Neural cell (in vitro differentiated cells): ENCODE measurements around a stretch of chr6.

- RAMPAGE, long total RNA, result no peak
These were observed 335.5 kb downstream of the NRN1 start for GRCh38 chr6:5671037-5671740.

- RAMPAGE, long total RNA, result no peak
These were observed 305.5 kb downstream of the NRN1 start for GRCh38 chr6:5701084-5701772.

DNA sequence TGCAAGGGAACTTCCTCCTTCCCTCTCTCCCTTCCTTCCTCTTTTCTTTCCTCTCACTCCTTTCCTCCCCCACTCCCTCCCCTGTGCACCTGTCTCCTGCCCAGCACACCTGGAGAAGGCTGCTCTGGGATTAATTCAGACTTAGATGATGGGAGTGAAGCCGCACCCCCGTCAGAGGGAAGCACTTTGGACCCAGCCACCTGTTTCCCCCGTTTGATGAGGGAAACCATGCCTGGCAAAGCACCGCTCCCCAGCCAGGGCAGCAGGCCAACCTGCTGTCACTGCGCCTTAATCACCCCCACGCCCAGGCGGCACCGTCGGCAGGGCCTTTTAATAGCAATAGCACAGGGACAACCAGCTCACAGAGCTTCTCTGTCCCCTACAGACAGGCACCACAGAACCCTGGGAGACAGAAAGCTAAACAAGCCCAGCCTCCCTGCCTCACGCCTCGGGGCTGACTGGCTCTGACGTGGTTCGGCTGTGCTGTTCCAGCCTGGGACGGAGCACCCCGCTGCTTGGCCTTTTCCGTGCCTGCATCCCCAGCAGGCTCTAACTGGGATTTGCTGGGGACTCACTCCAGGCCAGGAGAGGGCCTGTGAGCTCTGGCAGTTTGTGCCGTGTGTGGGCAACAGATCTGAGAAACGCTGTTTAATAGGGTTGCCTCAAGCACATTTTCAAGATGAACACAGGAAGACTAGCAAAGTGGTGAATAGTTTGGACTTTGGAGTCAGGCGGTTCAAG is 223.9 kb downstream of the NRN1 start:
- RAMPAGE, long total RNA, result no peak

GRCh38 chr6:6006053-6006285 is 756 bp downstream of the NRN1 start:
- RAMPAGE, long total RNA, result no peak

DNA sequence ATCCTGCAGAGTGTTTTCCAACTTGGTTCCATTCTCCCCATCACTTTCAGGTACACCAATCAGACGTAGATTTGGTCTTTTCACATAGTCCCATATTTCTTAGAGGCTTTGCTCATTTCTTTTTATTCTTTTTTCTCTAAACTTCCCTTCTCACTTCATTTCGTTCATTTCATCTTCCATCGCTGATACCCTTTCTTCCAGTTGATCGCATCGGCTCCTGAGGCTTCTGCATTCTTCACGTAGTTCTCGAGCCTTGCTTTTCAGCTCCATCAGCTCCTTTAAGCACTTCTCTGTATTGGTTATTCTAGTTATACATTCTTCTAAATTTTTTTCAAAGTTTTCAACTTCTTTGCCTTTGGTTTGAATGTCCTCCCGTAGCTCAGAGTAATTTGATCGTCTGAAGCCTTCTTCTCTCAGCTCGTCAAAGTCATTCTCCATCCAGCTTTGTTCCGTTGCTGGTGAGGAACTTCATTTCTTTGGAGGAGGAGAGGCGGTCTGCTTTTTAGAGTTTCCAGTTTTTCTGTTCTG is 21.1 kb downstream of the F13A1 start:
- RAMPAGE, long total RNA, result no peak

DNA sequence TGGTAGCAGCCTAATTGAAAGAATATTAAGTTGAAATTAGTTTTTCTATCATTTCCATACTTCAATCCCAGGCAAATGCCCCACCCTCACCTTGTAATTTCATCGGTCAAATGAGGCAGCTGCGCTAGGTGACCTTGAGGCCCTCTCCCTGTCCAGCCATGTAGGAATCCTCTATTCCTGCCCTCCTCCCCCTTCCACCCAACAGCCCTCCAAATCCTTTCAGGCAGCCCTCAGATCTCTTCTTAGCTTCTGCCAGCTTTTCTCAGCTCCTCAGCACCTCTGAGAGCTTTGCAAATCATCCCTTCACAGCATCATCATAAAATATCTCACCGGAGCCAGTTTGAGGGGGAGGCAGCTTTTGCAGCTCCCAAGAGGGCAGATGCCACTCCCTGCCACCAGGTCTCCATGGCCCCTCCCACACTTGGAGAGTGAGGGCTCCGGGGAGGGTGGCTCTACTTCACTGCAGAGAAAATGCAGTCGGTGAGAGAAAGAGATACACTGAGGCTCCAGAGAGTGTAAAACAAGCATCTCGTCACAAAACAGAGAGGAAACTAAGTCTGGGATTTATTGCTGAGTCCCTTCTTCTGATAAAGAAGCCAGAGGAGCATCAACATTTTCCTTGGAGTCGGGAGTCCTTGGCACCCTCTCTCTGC is 70.3 kb upstream of the F13A1 start:
- RAMPAGE, long total RNA, result no peak

- RAMPAGE, long total RNA, result no peak
These were observed 24.0 kb downstream of the LY86 start for GRCh38 chr6:6612428-6612927.

- RAMPAGE, long total RNA, result no peak
These were observed 135.0 kb downstream of the LY86 start for GRCh38 chr6:6723599-6723935.

GRCh38 chr6:6723936-6724181 is 135.3 kb downstream of the LY86 start:
- RAMPAGE, long total RNA, result no peak

DNA sequence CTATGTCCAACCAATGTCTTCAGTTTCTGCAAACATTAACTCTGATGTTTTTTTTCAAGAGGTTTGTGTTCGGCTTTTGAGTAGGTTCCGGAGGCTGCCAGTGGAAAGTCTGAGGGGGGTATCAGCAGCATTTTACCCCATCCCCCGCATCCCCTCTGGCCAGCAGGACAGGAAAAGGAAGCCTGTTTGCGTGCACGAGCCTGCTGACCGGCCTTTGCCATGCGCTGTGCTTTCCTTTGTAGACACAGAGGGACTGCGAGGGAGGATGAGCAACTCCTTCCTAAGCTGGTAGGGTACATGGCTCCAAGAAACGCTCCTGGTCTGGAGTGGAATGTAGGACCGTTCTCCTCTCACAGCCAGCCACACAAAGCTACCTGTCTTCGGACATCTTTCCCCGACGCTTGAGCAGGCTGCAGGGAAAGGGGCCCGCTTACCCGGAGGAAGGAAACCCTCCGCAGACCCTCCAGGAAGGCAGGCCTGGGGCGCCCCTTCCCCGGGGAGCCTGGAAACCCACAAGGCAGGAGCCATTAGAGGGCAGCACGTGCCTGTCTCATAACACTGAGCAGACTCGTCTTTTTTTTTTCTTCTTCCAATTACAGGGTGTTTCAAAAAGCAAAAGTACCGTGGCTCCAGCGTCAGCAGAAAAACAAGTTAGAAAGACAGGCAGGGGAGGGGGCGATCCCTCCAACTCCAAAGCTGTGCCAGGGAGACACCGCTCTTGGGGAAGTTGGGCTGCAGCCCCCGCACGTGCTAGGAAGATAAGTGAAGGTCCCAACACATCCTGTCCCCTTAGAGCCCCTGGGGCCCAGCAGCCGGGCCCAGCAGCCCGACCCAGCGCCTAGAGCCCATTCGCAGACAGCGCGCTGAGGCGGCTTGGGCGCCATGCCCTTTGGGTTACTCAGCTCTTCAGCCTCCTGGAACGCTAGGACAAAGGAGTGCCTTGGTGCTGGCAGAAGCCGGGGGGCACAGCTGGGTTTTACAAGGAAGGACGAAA is 136.0 kb downstream of the LY86 start:
- RAMPAGE, long total RNA, result no peak

GRCh38 chr6:6725176-6725613 is 136.7 kb downstream of the LY86 start:
- RAMPAGE, long total RNA, result no peak

DNA sequence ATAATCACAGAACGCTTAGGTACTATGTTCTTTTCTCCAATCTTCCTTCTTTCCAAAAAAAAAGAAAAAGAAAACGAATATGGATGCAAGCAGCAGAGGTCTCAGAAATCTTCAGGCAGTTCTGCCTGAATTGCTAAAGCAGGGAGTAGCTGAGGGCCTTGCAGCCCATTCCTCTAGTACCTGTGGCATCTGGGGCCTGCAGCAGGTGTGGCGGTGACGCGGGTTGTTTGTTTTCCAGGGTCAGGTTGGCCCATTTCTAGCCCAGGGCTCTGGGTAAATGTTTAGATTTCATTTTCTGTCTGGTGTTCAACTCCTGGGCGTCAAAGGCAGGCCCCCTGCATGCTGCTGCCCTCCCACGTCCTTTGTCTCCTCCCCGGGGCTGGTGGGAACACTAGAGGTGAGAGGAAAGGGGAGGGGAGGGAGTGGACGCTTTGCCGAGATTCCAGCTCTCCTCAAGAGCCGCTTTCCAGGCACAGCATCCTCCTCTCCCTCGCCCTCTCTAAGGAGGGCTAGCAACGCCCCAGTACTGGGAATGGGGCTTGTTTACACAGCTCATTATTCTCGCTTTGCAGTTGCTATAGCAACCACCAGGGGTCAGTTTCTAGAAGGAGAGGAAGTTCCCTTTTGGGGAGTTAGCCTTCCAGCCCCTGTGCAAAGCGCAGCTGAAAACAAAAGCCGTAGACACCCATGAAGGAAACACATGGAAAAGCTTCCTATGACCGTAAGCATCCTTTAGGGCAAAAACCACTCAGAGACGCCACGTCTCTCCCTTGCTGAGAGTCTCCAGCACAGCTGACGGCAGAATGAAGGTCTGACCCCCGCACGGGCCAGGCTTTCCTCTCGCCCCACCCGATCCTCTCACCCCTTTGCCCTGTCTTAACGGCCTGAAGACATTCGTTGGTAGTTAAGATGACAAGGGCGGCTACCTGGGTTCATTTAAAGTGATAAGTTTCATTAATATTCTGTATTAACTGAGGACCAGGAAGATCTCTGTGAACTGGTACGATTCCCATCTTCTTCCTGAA is 170.6 kb downstream of the LY86 start:
- RAMPAGE, long total RNA, result no peak

DNA sequence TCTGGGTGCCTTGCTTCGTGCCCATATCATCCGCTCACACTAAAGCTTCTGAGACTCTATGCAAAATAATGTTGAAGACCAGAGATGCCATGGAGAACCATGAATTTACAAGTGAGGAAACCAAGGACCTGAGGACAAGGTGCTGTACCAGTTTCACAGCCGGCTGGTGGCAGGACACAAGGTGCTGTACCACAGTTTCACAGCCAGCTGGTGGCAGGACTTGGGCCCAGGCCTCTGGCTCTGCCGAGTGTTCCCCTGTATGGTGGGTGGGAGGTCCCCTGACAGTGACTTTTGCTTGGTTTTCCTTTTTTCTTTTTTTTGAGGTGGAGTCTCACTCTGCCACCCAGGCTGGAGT is 212.4 kb downstream of the LY86 start:
- RAMPAGE, long total RNA, result no peak

- RAMPAGE, long total RNA, result no peak
These were observed 235.1 kb downstream of the LY86 start for GRCh38 chr6:6823359-6824284.

GRCh38 chr6:6872790-6873432 is 234.8 kb upstream of the RREB1 start:
- RAMPAGE, long total RNA, result no peak

DNA sequence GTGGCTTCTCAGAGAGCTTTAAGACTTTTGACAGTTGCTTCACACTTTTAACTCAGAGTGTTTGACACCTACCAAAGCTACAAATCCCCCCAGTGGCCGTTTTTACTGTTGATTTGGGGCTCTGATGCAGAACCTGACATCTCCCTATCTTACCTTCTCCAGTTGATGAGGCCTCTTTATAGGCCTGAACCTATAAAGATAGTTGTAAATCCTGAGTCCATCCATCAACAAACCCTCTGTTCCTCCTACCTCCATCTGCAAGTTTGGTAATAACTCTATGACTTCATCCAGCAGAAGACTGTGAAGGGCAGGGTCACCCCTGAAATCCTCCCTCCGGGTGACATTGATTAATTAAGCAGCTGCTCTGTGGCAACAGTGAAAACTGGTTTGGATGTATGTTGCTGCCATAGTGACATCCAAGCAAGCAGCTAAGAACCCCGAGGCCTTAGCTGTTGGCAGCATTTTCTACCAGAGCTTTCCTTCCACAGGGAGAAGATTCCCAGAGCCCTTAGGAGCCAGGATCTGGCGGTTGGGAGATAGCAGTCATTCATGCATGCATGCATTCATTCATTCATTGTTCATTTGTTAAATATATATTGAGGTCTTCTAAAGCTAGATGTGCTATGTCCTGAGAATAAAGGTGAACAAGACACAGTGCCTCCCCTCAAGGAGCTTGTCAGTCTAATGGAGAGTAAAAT is 226.0 kb upstream of the RREB1 start:
- RAMPAGE, long total RNA, result no peak

DNA sequence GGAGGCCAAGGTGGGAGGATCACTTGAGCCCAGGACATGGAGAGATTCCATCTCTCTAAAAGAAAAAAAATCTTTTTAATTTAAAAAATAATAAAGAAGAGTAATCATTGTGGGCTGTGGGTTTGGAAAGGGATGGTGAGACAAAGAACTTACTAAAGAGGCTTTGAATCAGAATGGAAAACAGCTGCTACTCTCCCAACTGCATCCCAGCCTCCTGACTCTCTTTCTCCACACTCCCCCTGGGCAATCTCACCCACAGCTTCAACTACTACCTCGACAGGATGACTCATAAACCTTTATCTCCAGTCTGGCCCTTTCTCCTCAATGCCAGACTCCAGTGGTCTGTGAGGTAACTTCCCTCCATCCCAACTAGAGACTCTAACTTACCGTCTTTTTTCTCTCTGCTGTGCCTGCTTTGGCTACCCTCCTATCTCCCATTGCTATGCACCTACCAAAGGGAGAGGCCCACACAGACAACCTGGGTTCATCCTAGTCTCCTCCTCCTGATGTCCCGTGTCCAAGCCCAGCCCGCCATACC is 135.3 kb upstream of the RREB1 start:
- RAMPAGE, long total RNA, result no peak

DNA sequence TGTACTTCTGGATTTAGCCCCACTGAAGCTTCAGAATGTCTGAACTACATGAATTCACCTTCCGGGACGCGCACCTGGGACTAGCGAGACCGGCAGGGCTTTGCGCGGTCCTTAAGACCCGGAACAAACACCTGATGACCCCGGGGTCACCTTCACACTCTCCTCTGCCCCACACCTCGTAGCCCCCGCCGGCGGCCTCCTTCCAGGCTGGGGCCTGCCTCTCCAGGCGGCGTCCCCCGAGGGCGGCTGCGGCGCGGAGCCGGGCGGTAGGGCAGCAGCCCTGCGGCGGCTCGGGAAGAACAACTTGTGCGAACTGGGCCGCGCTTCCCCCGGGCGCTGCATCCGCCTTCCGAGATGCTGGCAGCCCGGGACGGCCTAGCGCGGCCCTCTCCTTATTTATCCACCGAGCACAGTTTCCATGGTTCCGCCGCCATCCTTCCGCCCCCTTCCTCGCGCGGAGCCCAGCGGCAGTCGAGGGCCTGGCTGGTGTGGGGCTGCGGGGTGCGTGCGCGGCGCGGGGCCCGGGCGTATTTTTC is 56.5 kb upstream of the RREB1 start:
- RAMPAGE, long total RNA, result no peak

DNA sequence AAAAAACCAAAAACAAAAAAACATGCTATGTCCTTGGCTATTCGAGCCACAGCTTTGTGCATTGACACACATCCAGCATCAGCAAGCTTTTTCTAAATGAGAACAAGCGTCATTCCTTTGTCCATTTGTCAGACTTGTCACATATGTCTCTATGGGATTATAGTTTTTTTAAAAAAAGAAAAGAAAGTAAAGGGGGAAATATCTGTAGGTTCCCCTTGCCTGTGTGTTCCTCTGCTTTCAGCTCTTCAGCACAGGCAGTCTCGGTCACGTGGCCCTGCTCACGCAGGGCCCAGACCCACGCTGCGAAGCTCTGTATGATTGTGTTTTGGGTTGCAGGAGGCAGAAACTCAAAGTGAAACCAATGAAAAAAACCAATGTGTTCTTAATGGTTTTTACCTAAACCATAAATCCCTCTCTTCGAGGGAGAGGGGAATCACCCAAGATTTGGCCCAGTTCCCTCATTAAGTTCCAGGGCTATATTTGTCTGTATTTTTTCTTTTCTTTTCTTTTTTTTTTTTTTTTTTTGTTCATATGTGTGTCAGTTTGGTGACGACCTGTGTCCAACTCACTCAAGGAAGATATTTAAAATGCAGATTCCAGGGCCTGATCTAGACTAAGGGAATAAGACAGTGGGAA is 34.0 kb upstream of the RREB1 start:
- RAMPAGE, long total RNA, result no peak

DNA sequence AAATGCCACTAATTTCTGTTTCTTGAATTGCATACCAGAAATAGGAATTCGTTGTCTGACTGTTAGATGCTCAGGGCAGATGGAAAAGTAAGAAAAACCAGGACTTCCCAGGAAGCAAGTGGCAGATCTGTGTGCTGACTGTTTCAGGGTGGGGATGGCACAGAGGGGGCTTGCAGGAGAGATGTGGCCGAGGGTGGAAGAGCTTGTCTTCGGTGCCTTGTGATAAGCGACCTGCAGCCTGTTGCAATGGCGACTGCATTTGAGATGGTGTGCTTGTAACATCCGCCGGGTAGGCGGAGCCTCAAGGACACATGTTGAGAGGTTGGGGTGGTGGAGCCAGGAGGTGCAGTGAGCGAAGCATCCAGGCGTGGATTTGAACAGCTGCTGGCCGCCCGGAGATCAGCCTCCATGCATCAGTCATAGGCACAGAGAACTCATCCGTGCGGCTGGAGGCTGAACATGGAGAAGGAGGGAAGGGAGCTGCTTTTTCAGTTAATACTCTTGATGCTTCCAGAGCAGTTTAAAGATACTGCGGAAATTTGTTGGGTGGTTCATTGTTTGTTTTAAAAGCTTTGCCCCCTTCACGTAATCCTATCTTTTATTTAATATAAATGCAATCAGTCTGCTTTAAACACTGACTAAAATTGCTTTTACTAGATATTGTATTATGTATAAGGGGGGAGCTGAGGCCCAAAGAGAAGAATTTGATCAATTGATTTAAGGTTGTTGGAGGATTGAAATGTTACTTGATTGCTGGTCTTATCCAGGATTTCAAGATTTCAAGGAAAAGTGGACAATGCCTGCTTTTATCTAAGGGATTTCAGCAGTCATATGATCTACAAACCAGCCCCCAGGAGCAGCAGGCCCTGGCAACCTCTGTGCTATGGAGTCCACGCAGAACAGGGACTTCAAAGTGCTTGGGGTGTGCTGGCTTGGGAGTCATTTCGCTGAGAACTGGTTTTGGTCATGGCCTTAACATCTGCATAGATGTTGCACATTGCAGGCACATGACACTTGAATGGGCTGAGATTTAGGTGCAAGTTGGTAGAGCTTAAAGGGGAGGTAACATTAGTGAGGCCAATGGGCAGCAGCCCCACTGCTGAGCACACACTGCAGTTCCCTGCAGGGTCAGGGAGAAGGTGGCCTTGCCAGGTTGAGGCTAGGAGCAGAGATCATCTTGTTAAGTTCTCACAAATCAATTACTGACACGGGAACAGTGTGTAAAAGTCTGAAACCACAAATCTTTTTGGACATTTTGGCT is 43.3 kb downstream of the RREB1 start:
- RAMPAGE, long total RNA, result no peak